ENCODE measurements around a stretch of chr9.

DNA sequence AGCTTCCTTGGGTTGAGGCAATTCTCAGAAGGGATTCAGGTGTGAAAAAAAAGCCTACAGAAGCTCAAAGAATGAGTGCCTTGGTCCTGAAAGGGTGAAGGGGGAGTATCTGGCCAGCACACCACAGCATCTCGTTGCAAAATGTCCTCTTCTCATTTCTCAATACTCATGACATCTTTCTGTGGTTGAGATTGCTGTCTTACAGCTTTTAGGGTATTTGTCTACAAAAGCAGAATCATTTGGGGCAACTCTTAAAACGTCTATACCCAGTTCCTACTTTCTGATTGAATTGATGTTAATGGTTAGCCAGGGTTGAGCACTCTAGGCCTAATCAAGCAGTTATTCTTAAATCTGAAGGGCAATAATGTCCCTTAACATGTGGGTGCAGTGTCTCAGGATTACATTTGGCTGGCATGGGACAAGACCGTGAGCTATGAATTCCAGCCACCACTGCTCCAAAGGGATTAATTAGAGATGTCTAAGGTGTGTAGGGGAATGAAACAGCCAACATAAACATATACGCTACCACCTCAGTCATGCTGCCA, 21.2 kb upstream of the PCSK5 start:
- PRO-cap = no peak
- RRBS = no CpG with 5 or more reads among the region's 4 CpGs

DNA sequence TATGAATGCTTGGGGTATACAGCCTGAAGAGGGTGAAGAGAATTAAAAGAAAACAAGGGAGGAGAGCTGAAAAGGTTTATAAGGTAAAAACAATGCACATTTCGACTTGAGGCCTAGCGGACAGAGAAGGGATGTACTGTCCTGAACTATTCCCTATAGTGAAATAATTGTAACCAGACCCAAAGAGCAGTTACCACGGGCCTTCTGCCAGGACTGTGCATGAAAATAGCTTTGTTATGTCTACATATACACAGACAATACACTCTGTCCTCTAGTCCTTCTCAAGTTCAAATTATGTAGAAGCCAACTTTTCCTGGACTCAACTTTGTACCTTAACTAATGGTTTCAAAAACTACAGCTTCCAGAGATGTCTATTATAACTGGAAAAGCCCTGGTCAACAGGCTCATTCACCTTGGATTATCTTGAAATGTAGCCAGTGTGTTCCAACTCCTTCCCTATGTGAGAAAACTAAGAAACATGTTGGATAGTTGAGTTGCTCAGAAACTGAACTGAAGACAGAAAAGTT, 223.7 kb downstream of the PCSK5 start:
- PRO-cap = no peak
- RRBS = no CpG with 5 or more reads among the region's 3 CpGs

- PRO-cap = unidirectional peak, plus-strand start at chr9:76571995
- RRBS = no CpG with 5 or more reads among the region's 37 CpGs
These were observed 112.8 kb downstream of the GCNT1 start for GRCh38 chr9:76571721-76572165.

DNA sequence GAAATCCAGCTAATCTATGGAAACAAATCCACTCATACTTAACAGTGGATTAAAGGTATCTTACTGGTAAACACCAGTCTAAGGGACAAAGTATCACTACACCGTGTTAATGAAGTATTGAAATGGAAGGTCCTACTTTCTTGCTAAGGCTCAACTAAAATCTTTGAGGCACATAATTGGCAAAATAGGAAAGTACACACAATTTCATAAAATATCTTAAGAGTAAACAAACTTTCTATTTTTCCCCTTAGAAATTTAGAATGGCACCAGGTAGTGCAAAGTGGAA, 155.2 kb downstream of the GCNT1 start:
- PRO-cap = no peak
- RRBS = no CpG with 5 or more reads among the region's 1 CpG

DNA sequence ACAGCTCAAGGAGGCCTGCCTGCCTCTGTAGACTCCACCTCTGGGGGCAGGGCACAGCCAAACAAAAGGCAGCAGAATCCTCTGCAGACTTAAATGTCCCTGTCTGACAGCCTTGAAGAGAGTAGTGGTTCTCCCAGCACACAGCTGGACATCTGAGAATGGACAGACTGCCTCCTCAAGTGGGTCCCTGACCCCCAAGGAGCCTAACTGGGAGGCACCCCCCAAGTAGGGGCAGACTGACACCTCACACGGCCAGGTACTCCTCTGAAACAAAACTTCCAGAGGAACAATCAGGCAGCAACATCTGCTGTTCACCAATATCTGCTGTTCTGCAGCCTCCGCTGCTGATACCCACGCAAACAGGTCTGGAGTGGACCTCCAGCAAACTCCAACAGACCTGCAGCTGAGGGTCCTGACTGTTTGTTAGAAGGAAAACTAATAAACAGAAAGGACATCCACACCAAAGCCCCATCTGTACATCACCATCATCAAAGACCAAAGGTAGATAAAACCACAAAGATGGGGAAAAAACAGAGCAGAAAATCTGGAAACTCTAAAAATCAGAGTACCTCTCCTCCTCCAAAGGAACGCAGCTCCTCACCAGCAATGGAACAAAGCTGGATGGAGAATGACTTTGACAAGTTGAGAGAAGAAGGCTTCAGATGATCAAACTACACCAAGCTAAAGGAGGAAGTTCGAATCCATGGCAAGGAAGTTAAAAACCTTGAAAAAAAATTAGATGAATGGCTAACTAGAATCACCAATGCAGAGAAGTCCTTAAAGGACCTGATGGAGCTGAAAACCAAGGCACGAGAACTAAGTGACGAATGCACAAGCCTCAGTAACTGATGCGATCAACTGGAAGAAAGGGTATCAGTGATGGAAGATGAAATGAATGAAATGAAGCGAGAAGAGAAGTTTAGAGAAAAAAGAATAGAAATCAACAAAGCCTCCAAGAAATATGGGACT, 231.8 kb downstream of the VPS13A start:
- PRO-cap = no peak
- RRBS = no CpG with 5 or more reads among the region's 9 CpGs

DNA sequence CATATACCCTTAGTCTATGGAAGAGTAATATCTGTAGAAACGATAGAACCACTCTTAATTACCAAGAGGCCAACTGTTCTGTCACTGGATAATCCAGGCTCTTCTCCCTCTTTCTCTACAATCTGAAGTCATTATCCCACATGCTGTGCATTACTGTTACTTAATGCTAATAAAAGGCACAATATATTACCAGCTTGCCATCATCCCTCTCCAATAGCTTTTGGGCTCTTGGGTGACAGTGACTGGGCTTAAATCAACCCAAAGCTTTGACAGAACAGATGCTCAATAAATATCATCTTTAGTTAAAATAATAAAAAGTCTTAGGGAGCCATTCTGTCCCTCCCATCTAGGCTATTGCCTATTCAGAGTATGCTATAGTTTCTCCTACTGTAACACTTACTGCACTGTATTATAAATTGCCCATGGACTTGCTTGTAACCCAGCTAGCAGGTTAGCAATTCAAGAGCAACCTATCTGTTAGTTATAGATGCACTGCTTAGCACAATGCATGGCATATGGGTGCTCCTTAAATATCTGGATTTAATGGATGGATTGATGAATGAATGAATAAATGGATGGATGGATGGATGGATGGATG, 133.5 kb downstream of the GNAQ start:
- PRO-cap = no peak
- RRBS = no CpG with 5 or more reads among the region's 1 CpG

DNA sequence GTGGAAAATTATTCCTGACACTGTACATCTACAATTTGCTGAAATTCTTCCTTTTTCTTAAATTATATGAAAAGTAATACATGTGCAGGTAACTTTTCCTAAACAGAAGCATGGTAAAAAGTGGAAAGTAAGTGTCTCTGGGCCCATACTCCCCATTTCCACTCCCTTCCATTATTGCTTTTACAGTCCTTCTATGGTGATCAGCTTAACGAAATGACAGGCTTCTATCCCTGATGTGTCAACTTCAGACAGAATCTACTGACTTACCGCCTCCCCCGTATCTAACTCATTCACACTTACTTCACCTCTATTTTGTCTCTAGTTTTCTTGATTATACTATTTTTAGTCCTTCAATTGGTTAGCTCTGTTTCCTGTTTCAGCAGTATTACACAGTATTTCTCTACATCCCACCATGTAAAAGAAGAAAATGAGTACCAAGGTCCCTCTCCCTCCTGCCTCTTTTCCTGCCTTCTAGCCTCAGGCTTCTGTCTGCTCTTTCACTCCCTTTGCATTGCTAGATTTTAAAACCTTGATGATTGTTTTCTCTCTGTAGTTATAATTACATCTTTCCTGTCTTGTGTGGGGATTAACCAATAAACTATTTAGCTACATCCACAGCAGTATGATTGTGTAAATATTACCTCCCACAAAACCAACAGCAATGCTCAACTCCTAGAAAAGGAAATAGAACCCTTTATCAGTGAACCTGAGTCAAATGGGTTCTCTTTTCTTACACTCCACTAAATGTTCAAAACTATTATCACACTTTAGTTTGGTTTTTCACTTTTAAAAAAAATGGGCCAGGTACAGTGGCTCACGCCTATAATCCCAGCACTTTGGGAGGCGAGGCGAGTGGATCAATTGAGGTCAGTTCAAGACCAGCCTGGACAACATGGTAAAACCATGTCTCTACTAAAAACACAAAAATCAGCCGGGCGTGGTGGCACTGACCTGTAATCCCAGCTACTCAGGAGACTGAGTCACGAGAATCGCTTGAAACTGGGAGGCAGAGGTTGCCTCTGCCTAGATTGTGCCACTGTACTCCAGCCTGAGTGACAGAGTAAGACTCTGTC, 53.3 kb downstream of the GNAQ start:
- PRO-cap = no peak
- RRBS = no CpG with 5 or more reads among the region's 10 CpGs

DNA sequence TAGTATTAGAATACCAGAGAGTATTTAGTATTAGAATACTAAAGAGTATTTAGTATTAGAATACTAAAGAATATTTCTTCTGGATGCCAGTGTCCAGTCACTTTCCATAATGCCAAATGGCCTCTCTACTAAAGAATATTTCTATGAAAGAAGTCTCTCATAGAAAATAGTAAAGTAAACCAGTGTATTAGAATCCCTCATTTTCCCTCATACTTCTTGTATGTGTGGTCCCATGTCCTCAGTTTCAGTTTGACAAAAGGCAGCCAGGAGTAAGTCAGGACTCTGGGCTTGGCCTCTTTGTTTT, 47.4 kb upstream of the CEP78 start:
- PRO-cap = no peak

DNA sequence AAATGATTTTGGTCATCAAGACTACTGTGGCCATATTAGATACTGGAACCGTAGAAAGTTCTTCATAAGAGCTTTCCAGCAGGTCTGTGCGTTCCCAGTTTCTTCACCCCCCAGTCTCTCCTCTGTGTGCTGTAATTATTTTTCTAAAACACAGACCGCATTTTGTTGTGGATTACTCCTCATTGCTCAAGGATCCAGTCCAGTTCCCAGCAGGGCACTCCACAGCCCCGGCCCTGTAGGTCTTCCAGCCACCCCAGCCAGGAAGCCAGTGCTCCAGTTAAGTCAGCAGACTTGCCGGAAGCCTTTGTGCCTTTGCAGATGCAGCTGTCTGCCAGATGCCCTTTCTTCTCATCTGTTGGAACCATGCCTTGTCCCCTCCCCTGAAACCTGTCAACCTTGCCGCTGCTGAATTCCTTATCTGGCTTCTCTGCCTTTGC, 28.3 kb downstream of the PSAT1 start:
- PRO-cap = no peak
- RRBS = 97% methylated on average over 2 of the region's 6 CpGs

GRCh38 chr9:79570860-79571633, 718 bp upstream of the TLE4 start:
- PRO-cap = bidirectional peak, plus-strand start at chr9:79571038, minus-strand start at chr9:79571031; bidirectional peak, plus-strand start at chr9:79571226, minus-strand start at chr9:79571154; unidirectional peak, minus-strand start at chr9:79571461
- RRBS = 3% methylated on average over 24 of the region's 65 CpGs

GRCh38 chr9:79583909-79584580, 12.3 kb downstream of the TLE4 start:
- PRO-cap = no peak
- RRBS = no CpG with 5 or more reads among the region's 8 CpGs

- PRO-cap = no peak
- RRBS = no CpG with 5 or more reads among the region's 4 CpGs
These were observed 166.6 kb downstream of the TLE1 start for GRCh38 chr9:81522737-81523192.

DNA sequence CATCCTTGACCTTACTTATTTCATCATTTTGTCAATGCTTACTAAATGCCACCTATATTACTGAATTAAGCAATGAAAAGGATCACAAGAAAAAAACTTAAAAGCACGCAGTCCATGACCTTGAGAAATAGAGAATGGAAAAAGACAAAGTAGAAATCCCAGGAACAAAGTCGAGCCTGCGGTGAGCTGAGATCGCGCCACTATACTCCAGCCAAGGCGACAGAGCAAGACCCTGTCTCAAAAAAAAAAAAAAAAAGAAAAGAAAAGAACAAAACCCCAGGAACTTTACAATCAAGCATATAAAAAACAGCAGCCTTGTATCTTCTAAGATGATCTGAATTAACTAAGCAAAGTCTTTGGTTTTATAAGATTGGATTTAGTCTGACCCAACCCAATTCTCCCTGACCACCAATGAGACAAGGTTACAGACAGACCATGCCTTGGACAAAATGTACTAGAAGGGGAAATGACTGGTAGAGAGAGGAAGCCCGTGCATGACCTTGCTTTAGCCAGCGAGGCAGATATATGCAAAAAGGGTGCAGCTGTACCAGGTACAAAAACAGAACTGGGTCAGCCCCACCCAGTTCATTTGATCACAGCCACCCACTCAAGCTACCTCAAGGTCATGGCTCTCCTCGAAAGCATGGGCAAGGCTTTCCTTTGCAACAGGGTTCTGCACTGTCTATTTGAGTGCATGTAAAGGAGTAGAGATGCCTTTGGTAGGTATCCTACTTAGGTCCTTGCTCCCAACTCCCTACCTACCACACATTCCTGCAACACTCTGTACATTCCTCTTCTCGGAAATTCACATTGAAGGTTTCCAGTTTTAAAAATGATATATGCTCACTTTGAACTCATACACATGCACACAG, 33.5 kb downstream of the TLE1 start:
- PRO-cap = no peak
- RRBS = no CpG with 5 or more reads among the region's 10 CpGs

GRCh38 chr9:81688059-81688460, 1.3 kb downstream of the TLE1 start:
- PRO-cap = no peak
- RRBS = 3% methylated on average over 16 of the region's 42 CpGs

DNA sequence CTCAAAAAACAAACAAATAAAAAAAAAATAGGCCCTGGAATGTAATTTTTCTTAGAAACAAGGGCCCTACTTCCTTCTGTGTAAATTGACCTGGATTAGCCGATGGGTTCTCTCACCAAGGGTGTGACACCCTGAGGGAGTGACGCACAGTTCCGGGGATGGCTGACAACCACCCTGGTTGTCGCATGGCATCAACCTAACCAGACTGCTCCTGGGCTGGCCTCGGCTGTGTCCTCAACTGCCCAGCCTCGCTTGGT, 51.2 kb upstream of the SPATA31D4 start:
- PRO-cap = no peak
- RRBS = no CpG with 5 or more reads among the region's 6 CpGs

- PRO-cap = no peak
- RRBS = no CpG with 5 or more reads among the region's 5 CpGs
These were observed 1.3 kb downstream of the RASEF start for GRCh38 chr9:83061679-83061935.

- PRO-cap = no peak
- RRBS = 9% methylated on average over 31 of the region's 69 CpGs
These were observed 798 bp downstream of the RASEF start for GRCh38 chr9:83061936-83062751.

- PRO-cap = no peak
- RRBS = no CpG with 5 or more reads among the region's 6 CpGs
These were observed 218.5 kb upstream of the RASEF start for GRCh38 chr9:83281311-83281946.

DNA sequence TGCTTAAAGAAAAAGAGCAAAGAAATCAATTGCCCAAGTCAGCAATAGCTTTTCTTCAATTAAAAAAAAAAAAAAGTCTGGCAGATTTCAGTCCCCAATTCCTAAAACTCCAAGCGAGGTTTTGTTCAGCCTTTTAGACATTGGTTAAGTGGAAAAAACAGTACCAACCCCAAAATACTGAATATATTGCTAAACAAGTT, 142.6 kb downstream of the FRMD3 start:
- PRO-cap = no peak
- RRBS = no CpG with 5 or more reads among the region's 1 CpG

DNA sequence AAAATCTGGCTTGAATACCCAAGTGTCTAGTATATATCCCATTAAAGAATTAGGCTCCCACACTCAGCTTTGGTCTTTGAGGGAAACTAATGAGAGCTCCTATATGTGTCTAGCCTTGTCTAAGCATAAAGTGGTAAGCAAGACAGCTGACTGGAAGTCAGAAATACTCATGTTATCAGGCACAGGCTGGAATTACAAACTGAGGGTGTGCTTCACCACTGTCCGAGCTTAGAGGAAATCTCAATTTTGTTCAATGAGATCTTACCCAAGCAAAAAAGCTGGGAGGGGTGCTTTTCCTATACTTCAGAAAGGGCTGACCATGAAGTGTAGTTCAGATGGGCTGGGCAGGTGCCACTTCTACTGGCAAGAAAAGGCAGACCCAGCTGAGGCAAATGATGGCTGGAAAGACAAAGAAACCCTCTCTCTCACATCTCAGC, 33.4 kb downstream of the IDNK start:
- PRO-cap = no peak
- RRBS = no CpG with 5 or more reads among the region's 1 CpG

Measured in Caco-2 (cell line).